Airway epithelial cell (primary cell): Measurements from ENCODE around the gene IL16.

- RAMPAGE, long total RNA: no peak
Measured at GRCh38 chr15:80083747-80084615, 24.5 kb downstream of the ZFAND6 start.

DNA sequence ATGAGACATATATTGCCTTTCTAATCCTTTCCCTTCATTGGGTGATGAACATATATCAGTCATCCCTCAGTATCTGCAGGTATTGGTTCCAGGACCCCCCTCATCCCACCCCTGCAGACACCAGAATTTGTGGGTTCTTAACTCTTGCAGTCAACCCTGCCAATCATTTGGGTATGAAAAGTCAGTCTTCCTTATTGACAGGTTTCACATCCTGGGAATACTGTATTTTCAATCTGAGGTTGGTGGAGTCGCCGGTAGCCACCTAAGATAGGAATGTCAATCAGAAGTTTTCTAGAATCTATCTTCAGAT lies 41.6 kb upstream of the FAH start:
- RAMPAGE, long total RNA: no peak

DNA sequence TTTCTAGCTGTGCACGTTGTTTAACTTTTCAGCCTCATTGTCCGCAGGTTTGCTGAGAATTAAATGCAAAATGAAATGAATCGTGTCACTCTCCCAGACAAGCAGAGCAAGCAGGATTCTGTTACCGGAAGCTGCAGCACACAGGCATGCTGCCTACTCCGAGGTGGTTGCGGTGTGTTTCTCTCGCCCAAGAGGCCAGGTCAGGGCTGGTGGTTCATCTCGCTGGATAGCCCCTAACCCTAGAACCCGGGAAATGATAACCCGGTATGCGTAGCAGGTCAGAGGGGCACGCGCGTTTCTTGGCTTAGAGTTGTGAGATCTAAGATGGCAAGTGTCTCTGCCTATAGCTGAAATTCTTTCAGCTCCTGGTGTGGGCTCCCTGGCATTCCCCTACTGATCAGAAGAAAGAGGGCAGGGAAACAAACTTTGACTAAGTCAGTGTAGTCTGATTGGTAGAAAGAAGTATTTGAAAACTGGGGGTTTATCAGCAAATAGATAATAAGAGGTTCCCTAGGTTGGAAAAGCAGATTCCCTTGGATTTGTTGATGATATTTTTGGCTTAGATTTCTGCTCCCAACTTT lies 603 bp downstream of the FAH start:
- RAMPAGE, long total RNA: no peak

DNA sequence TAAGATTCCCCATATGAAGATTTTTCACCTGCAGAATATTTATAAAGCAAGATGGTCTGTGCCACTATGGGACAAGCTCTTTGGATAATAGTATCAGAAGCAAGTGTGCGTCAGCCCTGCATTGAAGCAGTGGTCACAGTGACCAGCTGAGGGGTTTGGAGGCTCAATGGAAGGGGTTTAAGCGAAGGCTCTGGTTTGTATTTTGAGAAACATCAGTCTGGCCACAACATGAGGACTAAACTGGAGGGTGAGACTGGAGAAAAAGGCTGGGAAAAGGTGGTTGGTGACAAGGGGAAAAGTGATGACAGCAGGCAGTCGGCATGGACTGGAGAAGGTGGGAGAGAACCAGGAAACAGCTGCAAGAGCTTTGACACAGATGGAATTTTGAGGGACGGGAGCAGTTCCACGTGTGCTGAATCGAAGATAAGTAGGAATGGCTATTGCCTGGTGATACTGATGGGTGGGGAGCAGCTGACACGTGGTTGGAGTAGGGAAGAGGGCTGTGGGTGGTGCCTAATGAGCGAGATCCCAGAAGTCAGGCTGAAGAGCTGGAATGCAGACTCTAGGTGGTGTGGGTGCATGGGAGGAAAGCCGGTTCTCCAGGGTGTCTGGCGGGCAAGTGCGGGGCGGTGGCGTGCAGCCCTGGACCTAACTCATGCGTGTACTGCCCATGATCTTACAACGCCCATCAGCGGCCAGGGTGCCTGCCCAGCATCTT lies 62.9 kb downstream of the ARNT2 start:
- RAMPAGE, long total RNA: no peak

- RAMPAGE, long total RNA: no peak
Measured at GRCh38 chr15:80695492-80696125, 499 bp downstream of the ABHD17C start.

- RAMPAGE, long total RNA: no peak
Measured at GRCh38 chr15:81183104-81183529, 13.6 kb upstream of the IL16 start.

DNA sequence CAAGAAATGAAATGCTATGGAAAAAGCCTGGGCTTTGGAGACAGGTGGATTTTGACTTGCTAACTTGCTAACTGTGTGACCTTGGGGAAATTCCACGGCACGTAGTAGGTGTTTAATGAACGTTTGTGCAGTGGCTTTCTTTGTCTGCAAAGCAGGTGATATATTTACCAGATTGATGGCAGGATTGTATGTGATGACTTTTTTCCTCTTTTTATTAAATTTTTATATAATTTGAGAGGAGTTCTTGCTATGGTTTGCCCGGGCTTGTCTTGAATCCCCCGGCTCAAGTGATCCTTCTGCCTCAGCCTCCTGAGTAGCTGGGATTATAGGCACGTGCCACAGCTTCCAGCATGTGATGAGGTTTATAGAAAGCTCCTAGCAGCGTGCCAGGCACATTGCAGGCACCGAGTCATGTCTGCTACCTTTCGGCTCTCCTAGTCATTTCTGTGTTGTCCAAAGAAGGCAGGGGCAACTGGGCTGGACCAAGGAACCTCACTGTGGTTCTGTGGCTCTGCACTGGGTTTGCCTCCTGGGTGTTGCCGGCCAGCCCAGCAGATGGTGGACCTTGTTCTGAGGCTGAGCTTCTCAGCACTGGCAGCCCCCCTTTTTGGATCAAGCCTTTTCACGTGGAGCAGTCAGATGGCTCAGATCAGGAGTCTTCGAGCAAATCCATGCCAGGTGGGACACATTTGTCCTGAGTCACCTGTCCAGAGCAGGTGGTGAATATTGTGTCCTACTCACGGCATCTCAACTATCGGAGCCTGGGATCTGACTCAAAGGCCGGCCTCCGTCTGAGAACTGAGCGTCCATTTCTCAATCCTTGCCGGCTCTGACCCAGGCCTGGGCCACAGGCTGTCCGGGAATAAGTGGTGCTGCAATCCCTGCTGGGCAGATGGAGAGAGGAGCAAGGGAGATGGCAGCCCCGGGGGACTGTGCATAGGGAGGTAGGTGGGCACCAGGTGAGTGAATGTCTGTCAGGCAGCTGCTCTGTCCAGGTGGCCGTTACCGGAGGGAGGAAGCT lies at the start of gene IL16:
Gene IL16 (plus strand): TSS at position 686 of the 1,021 bp plus-strand sequence.
- RAMPAGE, long total RNA: no peak

- RAMPAGE, long total RNA: no peak
Measured at GRCh38 chr15:82072880-82073412, 27.1 kb upstream of the MEX3B start.

DNA sequence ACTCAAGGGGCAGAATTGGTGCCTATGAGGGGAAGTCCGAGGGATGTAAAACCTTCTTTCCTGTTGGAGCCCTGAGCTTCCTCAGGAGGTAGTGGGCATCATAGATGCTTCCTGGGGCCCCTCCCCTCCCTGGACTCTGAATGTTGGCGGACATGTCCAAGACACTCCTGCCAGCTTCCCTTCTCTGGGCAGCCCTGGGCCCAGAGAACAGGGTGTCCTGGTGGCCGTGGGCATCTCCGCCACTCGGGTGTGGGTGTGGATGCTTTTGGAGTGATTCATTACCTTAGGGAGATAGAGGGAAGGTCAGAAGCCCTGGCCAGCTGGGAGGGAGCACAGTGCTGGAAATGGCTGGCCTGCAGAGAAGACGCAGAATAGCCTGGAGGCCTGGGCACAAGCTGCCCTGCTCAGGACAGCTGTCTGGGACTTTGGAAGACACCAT lies 37.6 kb downstream of the SAXO2 start:
- RAMPAGE, long total RNA: no peak

DNA sequence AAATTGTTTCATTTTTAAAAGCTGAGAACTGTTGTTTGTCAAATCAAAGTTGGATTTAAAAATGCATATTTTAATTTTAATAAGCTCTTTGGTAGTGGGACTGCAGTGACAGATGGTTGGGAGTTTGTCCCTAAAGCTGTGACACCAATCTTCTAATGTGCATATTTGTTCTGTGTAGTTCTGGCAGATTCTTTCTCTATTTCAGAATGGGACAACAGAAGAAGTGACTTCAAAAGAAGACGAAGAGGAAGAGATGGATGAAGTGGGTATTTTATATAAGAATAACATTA lies 29.2 kb upstream of the GOLGA6L9 start:
- RAMPAGE, long total RNA: no peak

DNA sequence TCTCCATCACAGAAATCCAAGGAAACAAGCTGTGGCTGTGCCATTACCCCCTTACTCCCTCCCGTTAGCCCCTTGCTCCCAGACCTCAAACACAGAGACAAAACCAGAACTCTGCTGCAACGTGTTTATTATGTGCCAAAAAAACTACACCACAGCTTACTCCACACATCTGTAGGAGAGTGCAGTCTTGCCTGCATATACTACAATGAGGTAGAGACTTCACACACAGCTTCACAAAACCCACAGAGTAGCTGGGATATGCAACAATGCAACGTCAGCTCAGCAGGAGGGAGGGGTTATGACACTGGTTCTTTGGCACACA lies 2.8 kb upstream of the RPS17 start:
- RAMPAGE, long total RNA: no peak

DNA sequence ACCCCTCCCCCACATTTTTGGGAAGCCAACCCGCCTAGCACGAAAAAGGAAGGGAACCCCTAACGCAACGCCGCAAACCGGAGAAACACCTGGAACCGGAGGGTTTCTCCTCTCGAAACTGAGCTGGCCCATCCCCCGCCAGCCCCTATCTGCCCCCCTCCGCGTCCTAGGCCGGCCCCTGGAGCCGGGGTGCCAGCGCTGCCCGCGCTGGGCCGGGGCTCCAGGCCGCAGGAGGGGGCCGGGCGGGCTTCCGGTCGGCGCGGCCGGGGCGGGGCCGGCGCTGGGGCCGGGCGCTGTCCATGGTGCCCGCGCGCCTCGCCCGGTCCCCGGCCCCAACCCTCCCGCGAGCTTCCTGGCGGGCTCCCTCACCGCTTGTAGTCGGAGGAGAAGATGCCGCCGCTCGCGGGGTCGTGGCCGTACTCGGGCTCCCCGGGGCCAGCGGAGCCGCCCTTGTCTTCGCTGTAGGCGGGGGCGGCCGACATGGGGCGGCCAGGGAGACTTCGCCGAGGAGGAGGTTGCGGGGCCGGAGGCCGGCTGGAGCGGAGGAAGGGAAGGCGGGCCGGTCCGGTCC lies 365 bp downstream of the AP3B2 start:
- RAMPAGE, long total RNA: no peak

GRCh38 chr15:82809144-82809484 lies 314 bp upstream of the WHAMM start:
- RAMPAGE, long total RNA: no peak

DNA sequence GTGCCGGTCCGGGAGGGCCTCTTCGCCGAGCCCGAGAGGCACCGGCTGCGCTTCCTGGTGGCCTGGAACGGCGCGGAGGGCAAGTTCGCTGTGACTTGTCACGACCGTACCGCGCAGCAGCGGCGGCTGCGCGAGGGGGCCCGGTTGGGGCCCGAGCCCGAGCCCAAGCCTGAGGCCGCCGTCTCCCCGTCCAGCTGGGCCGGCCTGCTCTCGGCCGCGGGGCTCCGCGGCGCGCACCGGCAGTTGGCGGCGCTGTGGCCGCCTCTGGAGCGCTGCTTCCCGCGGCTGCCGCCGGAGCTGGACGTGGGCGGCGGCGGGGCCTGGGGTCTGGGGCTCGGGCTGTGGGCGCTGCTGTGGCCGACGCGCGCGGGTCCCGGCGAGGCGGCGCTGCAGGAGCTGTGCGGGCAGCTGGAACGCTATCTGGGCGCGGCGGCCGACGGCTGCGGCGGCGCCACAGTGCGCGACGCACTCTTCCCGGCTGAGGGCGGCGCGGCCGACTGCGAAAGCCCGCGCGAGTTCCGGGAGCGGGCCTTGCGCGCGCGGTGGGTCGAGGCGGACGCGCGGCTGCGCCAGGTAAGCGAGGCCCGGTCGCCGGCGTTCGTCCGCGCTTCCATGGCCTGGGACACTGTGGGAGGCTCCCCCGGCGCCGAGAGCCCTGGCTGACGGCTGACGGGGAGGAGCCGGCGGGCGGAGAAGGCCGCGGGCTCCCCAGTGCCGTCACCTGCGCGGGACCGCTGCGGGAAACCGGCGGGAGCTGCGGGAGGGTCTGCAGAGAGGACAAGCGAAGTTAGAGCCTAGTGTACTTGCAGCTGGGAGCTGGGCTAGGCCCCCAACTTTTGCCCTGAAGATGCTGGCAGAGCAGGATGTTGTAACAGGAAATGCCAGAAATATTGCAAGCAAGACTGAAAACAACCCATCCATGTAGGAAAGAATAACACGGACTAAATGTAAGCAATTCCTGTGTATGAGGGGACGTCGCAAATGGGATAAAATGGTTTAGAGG lies 636 bp downstream of the WHAMM start:
- RAMPAGE, long total RNA: no peak

DNA sequence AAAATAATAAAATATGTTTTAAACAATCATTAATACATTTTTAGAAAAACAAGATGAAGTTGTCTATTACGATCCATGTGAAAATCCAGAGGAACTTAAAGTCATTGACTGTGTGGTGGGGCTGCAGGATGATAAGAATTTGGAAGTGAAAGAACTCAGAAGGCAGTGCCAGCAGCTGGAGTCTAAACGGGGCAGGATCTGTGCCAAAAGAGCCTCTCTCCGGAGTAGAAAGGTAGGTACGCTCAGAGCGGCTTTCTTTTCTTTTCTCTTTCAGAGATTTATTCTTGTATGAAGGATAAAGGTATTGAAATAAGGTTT lies 13.6 kb downstream of the WHAMM start:
- RAMPAGE, long total RNA: no peak

- RAMPAGE, long total RNA: no peak
Measured at GRCh38 chr15:82834063-82834581, 24.7 kb downstream of the WHAMM start.

GRCh38 chr15:82843959-82844363 lies 34.5 kb downstream of the WHAMM start:
- RAMPAGE, long total RNA: no peak

DNA sequence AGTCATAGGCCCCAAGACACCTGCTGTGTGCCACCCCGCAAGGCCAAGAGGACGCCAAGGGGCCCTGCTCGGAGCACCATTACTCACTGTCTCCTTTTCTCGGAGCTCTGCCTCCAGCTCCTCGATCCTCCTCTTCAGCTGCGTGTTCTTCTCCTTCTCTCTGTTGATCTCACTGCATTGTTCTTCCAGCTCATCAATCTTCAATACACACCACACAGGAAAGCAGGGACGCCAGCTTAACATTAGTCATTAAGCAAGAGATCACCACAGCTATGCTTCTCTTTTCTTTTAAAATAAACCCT lies 42.6 kb downstream of the WHAMM start:
- RAMPAGE, long total RNA: no peak

- RAMPAGE, long total RNA: no peak
Measured at GRCh38 chr15:82852547-82853296, 43.3 kb downstream of the WHAMM start.

DNA sequence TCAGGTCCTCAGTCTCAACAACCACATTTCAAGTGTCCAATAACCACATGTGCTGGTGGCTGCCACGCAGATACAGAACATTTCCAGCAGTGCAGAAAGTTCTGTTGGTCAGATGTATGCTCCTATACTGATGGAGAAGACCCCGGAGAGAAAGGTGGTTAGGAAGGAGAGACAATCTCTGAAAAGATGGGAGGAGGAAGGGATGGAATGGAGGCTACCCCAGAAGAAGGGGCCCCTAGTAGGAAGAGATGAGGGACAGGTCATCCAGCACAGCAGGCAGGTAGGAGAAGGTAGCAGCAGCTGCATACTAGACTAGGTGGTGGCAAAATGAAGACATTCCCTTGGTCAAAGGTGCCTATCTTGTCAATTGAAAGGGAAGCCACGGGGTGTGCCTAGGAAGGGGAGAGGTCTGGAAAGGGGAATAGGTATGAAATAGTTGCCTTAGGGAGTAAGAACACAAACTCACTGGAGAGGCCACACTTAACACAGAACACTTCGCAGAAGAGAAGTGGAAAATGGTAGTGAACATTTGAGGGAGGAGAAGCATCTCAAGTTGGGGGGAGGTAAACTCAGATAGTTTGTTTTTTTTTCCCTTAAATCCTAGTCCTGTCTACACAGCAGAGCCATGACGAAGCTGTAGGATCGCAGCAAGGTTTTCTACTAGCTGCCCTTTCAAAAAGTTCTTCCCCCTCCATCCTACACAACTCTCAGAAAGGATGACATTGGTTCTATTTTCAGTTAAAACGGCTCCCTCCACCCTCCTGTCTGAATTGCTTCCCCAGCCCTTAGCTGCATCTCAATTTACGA lies 2.5 kb downstream of the HOMER2 start:
- RAMPAGE, long total RNA: no peak